Hair follicle dermal papilla cell (primary cell): ENCODE measurements around the gene ALAD.

DNA sequence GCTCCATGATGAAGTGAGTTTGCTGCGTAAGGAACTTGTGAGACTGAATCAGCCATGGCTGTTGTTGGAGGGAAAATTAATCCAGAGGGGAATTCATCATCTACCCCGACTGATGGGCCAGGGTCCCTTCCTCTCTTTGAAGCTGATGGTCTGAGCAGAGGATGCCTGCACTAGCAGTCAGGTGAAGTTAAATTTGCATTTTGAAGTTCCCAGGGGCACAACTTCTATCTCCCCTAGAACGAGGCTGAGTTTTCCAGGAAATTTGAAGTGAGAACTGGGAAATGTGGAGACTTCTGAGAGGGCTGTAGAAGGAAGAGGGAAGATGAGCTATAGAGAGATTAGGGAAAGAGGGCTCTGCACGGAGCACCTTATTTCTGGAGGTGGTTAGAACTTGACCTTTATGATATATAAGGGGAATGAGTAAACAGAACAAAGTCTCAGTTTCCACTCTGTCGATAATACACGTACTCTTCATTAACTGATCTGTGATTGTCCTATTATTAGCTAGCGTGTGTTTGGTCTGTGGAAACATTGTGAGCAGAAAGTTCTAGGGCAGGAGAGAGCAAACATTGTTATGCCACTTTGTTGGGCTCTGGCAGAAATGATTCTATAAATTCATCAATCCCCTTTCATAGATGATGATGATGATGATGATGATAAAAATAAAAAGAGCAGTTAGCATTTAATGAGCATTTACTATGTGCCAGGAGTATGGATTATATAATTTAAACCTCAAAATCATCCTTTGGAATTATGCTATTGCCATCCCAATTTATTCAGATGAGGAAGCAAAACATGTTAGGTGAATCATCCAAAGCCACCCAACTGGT lies 118.5 kb downstream of the UGCG start:
- CAGE, long polyA plus RNA, result no peak

DNA sequence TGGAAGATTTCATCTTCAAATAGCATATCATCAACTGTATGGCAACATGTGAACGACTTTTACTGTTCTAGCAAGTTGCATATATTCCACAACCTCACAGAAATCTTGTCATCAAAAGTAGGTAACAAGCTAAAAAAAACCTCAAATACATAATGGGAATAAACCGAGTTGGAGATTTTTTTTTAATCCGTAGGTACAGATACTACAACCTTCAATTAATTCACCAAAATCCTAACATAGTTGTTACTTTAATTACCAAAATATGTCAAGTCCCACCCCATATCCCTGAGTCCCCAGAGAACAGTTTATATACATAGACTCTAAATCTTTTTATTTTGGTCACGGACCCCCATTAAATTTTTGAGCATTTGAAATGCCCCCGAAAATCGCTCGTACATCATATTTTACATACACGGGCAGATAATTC lies 1.0 kb downstream of the PTBP3 start:
- CAGE, long polyA plus RNA, result no peak

- CAGE, long polyA plus RNA, result no peak
Measured at GRCh38 chr9:112379264-112379696, 628 bp upstream of the HSDL2 start.

GRCh38 chr9:112645397-112646364 lies 72.2 kb downstream of the INIP start:
- CAGE, long polyA plus RNA, result no peak

DNA sequence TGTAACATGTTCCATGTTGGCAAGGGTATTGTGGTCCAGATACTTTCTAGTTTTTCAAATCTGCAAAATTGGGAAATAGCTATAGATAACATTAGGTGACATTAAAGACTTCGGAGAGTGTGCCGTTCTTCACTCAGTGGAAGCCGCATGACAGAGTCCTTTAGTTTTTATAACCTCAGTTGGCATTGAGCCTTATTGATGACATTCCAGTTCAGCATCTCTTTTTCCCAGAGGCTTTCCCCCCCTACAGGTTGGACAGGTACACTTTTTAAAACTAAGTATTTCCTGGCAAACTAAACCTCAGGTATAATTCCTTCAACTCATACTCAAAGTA lies 58.8 kb downstream of the SLC46A2 start:
- CAGE, long polyA plus RNA, result no peak

DNA sequence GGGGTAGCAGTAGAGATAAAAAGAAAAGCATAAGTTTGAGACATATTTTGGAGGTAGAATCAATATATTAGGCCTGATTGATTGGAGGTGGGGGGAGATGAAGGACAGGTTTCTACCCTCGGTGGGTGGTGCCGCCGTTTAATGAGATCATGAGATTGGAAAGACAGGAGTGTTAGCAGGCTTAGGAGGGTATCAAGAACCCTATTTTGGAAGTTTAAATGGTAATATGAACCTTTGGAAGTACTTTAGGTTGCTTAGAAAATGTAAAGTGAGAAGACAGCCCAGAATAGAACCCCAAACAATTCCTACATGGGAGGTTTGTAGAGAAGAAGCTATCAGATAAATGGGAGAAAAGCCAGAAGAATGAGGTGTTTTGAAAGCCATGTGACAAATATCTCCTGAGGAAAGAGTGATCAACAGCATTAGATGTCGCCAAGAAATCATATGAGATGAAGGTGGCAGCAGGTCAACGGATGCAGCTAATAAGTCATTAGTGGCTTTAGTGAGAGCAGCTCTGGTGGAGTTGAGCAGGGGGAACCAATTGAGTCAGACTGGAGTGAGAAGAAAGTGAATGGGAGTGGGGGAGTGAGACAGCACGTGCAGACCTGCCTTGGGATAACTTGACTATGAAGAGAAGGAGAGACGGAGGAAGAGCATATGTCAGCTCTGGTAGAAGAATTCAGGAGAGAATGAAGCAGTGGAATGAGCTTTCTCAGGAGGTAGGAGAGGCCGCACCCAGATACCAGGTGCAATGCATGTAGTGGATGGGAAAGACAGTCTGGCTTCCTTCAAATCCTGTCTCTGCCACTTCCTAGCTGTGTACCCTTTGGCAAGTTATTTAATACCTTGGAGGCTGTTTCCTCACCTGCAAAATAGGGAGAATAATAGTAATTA lies 7.8 kb downstream of the SLC46A2 start:
- CAGE, long polyA plus RNA, result no peak

DNA sequence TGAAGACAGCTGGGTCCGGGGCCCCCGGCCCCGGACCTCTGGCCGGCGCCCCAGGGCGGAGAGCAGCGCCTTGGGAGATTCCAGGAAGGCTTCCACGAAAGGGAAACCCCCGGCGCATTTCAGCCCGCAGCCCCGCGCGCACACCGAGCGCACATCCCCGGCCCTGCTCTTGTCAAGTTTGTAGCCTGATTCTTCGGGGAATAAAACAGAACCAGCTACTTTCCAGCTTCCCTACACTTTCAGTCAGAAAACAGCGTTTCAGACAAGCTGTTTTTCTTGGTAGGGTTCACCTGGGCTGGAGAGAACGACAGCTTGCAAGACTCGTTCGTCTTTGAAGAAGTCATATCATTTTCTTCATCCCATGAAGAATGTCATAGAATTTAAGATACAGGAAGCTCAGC lies 561 bp downstream of the SLC31A2 start:
- CAGE, long polyA plus RNA, result no peak

GRCh38 chr9:113343536-113344379 lies 3.7 kb upstream of the WDR31 start:
- CAGE, long polyA plus RNA, result no peak

GRCh38 chr9:113387405-113388084 lies 10.8 kb upstream of the HDHD3 start:
- CAGE, long polyA plus RNA, result no peak

DNA sequence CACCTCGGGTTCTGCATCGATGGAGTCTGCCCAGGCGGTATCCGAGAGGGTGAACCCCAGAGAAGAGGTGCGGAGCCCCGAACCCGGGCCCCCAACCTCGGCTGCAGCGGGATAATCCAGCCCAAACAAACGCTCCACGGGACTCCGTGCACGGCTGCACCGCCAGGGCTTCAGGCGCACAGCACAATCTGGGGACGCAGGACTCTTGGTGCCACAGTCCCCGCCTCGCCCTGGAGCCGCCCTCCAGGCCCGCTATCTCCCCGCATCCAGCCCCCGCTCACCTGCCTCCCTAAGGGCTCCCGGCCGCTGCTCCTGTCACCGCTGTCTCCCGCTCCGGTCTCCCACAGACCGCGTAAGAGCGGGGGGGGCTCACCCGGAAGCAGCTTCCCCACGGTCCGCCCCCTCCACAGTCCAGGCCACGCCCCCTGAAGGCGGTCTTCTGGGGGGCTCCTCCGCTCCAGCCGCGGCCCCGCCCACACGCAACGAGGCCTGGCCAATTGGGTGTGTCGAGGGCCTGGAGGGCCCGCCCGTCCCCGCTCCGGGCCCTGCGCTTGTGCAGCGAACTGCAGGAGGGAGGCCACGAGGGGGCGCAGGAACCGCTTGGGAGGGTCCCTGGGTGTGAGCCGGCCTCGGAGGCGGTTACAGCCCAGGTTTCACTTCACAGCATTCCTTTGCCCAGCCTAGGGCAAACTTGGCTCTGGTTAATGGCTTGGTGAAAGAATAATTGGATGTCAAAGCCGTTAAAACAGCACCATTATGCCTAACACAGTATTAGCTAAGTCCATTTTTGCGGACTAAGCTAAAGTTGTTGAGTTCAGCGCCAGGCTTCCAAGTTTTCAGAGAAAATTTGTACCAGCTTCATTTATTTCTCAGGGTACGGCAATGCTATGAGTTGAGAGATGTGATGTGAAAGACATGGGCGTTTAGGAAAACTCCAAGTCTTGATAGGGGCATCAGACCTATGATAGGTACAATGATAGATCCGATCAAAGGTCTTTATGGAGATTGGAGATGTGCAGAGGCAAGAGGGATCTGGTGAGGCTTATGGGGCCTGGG lies at the start of gene ALAD:
Gene ALAD (minus strand): TSS at position 354 of the 1,056 bp plus-strand sequence.
- CAGE, long polyA plus RNA, result no peak

GRCh38 chr9:113595435-113596054 lies 132.0 kb downstream of the RGS3 start:
- CAGE, long polyA plus RNA, result no peak

DNA sequence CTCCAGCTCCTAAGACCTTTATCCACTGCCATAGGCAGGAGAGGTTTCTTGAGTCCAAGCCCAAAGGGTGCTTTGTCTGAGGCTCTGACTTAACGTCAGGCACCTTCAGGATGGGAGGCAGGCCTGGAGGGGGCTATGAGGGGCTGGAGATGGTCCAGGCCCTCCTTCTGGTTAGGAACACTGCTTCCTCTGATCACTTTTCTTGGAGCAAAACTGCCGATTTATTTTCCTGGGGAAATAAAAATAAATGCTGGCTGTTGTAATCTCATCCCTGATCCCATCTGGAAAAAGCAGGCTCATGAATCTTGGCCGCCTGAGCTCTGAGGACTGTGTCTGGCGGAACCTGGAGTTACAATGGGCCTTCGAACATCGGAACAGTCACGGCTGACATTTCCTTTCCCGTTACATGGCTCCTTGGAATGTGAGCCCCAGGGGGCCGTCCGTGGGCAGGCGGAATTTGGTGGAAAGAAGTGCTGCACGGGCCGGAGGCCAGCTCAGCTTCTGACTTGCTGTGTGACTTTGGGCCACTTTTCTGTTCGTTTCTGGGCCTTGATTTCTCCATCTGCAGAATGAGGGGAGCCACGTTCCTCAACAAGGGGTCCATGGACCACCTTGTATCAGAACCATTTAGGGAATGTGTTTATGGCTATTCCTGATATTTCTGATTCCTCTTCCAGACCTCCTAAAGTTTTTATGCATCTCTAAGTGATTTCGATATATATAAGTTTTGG lies 157.9 kb downstream of the RGS3 start:
- CAGE, long polyA plus RNA, result no peak

- CAGE, long polyA plus RNA, result no peak
Measured at GRCh38 chr9:113654541-113655174, 191.1 kb downstream of the RGS3 start.

DNA sequence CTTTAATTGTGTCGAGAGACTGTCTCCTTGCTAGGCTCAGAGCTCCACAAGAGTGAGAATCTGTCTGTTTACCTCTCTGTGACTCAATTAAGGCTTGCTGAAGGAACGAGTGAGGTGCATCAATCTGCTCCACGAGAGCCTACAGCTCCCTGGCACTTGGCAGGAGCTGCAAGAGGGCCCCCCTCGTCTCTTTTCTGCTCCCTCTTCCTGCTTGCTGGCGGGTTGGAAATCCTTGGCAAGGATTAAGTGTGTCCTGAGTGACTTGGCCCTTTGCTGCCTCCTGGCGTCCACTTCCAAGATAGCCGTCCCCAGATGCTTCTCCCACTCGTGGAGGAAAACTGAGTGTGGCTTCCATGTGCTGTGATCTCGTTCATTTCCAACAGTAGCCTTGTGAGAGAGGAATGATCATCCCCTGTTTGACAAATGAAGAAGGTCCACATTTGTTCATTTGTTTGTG lies 191.8 kb downstream of the RGS3 start:
- CAGE, long polyA plus RNA, result no peak

DNA sequence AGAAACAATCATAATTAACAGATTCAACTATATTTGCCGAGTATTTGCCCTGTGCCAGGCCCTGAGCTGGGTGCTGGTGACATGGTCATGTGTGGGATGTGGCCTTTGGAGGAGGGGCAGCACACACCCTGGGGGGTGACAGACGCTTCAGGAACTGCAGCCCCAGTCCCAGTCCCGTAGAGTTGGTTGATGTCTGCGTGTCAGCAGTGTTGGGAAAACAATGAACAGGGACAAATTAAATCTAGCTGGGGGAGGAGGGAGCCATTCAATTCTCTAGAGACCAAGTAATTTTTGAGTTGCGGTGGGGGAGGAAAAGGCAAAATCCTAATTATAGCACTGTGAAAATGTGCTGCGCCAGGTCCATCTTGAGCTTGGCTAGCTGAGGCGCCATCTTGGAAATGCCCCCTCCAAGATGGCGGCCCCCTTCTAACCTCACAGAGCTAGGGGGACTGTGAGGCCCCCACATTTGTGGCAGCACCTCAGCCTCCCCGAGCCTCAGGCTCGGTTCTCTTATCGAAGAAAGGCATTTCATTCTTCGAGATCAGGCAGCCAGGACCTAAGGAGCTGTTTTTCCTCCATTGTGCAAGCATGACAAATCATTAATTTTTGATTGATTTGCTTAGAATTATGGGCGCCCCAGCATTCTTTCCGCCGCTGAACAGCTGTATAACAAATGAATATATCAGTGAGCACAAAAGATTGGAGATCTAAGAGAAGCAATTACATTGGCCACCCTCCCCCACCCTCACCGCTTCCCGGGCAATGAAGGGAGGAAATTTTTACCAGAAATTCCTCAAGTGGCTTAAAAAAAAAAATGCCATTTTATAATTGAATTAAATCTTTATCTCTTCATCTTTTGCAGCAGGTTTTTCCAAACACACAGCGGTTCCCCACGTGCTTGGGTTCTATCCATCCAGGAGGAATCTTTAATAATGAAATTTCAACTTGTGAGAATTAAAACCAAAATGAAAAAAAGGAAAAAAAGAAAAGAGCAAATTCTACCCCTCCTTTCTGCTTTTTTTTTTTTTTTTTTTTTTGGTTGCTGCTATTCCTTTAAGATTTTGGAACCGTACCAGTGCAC lies 88.0 kb downstream of the ZNF618 start:
- CAGE, long polyA plus RNA, result no peak

- CAGE, long polyA plus RNA, result no peak
Measured at GRCh38 chr9:113988957-113989408, 89.1 kb downstream of the AMBP start.

- CAGE, long polyA plus RNA, result no peak
Measured at GRCh38 chr9:114076329-114076840, 1.7 kb downstream of the AMBP start.

- CAGE, long polyA plus RNA, result no peak
Measured at GRCh38 chr9:114118104-114118478, 19.0 kb upstream of the KIF12 start.

- CAGE, long polyA plus RNA, result no peak
Measured at GRCh38 chr9:114205284-114205655, 49.9 kb downstream of the COL27A1 start.

DNA sequence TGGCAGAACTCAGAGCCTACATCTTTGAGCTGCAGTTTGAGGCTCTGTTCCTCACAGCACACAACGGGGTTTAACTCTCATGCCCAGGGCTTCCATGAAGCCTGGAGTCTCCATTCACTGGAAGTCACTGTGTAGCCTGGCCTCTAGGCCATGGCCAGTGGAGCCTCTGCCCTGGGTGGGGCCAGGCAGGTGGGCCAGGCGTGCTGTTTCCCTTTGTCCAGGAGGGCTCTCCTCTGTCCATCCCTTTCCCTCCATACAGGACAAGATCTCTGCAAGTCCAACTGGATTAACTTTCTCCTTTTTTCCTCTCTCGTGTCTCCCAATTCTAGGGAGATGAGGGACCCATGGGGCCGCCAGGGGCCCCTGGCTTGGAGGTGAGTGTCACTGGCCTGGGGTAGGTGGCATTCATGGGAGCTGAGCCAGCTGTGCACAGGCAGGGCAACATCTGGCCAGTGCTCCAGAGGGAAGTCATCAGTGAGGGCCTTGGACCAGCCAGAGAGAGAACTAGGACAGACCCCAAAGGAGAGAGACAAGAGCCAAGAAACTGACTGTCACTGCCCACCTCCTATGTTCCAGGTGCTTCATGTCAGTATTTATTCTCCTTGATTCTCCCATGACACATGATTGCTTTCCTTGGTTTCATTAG lies 80.9 kb upstream of the ORM1 start:
- CAGE, long polyA plus RNA, result no peak